Osteoblast (primary cell): ENCODE results near the gene CREG2.

DNA sequence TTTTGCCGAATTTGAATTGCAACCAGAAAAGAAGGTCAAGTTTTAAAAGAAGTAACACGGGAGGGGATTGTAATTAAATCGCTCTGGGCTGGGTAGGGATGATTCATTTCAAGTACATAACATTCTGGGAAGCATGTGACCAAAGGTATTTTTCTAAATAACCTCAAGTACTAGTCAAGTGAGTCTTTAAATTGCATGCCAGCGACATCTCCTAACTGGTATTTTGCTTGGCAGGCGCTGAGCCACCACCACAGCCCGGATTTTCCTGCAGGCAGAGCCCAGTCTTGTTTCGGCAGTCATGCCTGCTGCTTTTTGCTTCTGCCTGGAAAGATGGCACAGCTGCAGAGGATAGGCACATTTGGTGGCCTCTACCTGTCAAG lies 33.7 kb upstream of the NPAS2 start:
- CAGE, long polyA plus RNA = no peak
- RRBS = no CpG with 5 or more reads among the region's 7 CpGs

DNA sequence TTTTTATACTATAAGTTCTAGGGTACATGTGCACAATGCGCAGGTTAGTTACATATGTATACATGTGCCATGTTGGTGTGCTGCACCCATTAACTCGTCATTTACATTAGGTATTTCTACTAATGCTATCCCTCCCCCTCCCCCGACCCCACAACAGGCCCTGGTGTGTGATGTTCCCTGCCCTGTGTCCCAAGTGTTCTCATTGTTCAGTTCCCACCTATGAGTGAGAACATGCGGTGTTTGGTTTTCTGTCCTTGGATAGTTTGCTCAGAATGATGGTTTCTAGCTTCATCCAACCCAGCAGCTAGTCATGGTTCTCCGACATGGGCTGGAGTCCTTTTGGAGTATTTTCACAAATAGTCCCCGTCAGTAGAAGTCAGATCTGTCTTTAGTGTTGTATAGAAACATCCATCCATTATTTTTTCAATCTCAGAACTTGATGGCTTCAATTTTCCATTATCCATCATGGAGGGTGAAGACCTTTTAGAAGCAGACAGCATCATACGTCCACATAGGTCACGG lies 10.5 kb downstream of the NPAS2 start:
- CAGE, long polyA plus RNA = no peak
- RRBS = no CpG with 5 or more reads among the region's 8 CpGs

GRCh38 chr2:100860414-100861023 lies 40.6 kb downstream of the NPAS2 start:
- CAGE, long polyA plus RNA = no peak
- RRBS = no CpG with 5 or more reads among the region's 4 CpGs

GRCh38 chr2:100876512-100876940 lies 56.6 kb downstream of the NPAS2 start:
- CAGE, long polyA plus RNA = no peak
- RRBS = no CpG with 5 or more reads among the region's 6 CpGs

GRCh38 chr2:100883328-100883558 lies 63.3 kb downstream of the NPAS2 start:
- CAGE, long polyA plus RNA = no peak
- RRBS = no CpG with 5 or more reads among the region's 2 CpGs

DNA sequence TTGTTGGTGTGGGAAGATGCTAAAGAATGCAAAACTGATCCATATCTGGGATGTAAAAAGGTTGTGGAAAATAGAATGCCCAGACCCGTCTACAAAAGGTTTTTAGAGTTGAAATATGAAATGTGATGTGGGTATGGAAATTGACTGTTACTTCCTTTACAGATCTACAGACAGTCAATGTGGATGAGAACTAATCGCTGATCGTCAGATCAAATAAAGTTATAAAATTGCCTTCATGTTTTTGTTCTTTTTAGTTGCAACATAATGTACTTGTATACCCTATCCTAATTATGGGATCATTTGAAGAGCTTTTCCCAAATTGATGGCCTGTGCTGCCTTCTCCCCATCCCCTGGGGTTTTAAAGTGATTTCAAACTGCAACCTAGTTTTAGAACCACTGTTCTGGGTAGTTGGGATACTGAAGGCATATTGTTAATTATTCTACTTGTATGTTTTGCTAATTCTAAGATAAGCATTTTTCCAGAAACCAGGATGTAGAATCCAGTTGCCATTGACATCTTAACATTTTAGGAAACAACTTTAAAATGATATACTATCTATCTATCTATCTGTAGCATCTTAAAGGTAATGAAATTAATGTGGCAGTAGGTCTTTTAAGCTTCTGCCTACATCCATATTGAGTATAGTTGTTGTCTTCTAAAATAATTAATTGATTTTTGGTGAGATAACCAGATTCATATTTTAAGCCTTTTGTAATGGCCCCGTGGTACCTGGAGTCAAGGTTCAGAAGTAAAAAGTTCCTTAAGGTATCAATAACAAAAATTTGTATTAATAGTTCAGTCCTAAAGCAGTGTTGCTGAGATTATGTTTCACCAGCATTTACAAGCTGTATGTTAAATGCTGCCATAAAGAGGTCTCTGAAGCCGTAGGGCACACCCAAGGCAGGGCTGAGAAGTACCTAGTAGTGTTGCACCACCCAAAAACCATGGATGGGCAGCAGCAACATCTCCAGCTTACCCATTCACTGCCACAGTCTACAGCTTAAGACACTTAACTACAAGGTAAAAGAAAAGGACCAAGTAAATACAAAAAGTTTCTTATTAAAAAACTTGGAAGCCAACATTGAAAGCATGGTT lies 4.4 kb downstream of the RPL31 start:
- CAGE, long polyA plus RNA = no peak
- RRBS = no CpG with 5 or more reads among the region's 5 CpGs

GRCh38 chr2:101086416-101086746 lies 64.8 kb downstream of the TBC1D8 start:
- CAGE, long polyA plus RNA = no peak
- RRBS = no CpG with 5 or more reads among the region's 1 CpG

DNA sequence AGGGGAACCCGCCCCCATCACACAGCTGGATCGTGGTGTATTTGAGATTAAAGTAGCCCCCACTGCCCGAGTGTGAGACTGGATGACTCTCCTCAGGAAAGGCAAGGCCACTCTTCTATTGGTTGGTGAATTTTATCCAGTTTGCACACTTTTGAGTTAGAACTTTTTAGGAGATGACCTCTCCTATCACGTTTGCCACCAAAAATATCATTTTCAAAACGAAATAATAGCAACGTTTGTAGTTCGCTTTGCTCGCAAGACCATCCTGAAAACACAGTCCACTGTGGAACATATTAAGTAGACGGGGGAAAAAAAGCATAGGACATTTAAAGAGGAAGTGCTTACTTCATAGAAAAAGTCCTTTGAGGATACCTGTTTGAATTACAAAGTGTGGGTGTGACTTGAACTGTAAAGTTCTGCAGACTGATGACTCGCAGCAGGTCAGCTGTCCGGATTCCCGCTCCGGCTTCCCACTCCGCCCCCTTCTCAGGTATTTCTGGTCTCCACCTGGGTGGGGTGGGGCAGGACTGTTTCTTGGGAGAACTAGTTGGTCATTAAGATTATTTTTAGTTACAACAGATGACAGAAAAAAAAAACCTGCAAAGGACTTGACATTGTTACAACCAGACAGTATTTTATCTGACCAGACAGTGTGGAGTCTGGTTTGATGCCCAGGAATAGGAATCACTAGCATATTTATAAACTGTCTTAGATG lies 13.2 kb downstream of the CNOT11 start:
- CAGE, long polyA plus RNA = no peak
- RRBS = no CpG with 5 or more reads among the region's 14 CpGs

DNA sequence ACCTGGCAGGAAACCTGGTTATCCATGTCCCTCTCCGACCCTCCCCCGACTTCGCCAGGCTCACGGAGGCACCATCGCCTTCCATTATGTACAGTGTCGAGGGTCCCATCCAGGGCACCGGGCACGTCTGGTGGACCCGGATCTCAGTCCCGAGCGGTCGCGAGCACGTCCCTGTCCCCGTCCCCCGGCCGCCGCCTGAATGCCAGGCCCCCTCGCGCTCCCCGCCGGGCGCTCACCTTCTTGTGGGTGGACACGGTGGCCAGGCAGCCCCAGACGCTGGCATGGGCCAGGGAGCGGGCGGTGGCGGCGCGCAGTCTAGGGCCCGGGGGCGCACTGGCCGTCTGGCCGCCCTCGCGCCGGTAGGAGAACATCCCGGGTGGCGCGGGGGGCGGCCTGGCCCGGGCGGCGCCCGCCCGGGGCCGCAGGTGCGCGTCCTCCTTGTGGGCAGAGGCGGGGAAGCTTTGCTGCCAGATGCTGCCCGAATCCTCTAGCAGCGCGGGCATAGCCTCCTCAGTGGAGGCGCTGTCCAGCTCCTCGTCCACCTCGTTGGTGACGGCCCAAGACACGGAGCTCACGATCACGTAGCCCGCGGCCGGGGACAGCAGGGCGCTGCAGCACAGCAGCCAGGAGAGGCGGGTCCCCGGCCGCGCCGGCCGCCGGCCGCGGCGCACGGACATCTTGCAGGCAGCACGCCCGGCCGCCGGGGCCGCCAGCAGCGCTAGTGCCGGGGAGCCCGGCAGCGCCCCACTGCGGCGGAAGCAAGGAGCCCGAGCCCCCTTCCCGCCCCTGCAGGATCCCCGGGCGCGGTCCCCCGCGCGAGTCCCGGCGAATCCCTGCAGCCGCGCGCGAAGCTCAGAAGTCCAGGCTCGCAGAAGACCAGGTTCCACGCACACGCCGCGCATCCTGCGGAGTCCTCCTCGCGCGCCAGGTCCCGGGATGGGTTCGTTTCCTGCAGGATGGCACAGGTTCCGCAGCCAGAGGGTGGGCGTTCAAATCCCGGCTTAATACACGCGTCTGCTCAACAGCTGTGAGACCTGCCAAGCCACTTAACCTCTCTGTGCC lies at the start of gene CREG2:
TSS of gene CREG2 (minus strand) at position 723 of the 1,062 bp plus-strand sequence.
- CAGE, long polyA plus RNA = no peak
- RRBS = 2% methylated on average over 54 of the region's 116 CpGs

DNA sequence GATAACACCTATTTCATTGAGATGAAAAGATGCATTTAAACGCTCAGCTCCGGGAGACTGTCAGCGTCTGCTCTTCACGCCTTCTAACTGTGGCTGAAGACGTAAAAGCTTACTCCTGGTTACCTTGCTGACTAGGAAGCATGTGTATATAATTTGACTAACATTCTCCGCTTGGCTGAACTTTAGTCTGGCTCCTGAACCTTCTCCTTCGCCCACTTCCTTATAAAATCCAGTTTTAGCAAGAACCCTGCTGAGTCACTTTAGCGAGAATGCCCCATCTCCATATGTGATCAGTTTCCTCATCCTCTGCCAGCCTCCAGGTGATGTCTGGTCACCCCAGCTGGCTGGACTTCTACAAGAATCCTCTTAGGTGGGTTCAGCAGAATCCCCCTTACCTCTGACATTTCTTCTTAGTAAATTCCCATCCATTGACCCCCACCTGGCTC lies 12.8 kb upstream of the CREG2 start:
- CAGE, long polyA plus RNA = no peak
- RRBS = no CpG with 5 or more reads among the region's 8 CpGs

- CAGE, long polyA plus RNA = no peak
- RRBS = no CpG with 5 or more reads among the region's 16 CpGs
Observed at GRCh38 chr2:101697121-101697293, 500 bp upstream of the MAP4K4 start.

DNA sequence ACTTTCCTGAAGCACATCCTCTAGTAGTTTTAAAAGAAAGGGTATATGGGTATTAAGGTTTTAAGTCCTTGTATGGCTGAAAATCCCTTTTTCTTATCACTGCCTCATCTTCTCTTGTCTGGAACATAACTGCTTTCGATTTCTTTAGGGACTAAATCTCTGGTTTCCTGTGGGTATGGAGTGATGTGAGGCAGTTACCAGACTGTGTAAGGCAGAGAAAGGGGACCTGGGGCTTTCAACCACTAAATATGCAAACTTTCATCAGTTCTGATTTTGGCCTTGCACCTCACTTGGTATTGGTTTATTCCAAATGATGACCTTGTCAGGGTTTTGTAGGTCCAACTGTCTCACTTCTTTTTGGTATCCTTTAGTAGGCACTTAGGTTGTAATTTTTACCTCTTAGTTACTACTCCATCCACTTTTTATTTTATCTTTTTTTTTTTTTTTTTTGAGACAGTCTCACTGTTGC lies 9.3 kb downstream of the MAP4K4 start:
- CAGE, long polyA plus RNA = no peak
- RRBS = no CpG with 5 or more reads among the region's 1 CpG

- CAGE, long polyA plus RNA = no peak
- RRBS = no CpG with 5 or more reads among the region's 4 CpGs
Observed at GRCh38 chr2:101834180-101834664, 136.7 kb downstream of the MAP4K4 start.

DNA sequence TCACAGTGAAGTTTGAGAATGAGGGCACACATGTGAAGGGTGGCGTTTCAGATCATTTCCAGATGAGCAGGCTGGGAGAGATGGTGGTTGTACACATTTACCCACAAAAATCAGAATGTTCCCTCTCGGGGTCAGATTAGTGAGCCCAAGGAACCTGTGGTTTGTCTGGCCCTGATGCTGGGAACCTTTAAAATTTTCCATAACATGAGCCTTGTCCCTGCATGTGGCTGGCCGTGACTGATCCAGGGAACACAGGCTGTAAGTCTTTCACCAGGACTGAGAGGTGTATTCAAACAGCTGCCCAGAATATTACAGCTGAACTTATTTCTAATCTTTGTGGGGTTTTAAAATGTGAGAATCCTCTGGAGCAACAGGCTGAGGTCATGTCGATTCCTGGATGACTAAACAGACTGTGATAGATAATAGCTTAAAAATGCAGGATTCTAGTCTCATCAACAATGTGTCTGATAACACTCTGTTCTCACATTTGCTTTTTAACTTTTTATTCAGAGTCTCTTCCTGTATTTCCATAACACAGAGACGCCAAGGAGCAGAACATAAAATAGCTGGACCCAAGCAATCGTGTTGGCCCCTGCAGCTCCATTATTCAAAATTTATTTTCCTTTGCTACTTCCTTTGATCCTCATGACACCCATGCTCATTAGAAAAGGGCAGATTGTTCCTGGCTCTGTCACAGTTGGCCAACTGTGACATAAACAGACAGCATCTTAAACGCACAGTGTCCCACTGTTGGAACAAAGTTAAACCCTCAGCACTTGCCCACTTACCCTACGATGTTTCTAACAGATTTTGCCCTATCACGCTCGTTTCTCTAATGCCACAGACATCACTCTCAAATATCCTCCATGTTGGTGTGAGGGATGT lies 35.7 kb downstream of the IL1R2 start:
- CAGE, long polyA plus RNA = no peak
- RRBS = no CpG with 5 or more reads among the region's 10 CpGs

DNA sequence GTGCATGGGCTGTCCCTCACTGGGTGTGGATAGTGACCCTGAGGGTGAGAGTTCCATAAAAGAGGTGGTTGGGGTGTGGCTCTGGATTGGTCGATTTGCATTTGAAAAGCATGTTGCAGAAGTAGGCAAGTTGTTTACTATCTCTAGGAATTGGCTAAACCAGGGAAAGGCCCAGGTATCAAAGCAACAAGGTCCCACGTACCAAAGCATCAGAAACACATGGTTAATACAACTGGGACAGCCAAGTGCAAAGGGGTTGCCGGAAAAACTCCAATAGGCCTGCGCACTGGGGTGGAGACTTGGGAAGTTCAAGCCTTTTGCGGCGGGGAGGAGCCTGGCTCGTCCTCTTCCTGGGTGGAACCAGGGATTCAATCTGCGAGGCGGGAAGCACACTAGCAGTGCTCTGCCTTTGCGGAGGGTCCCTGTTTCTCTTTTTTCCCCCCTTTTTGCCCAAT lies 43.2 kb downstream of the IL1R2 start:
- CAGE, long polyA plus RNA = no peak
- RRBS = no CpG with 5 or more reads among the region's 10 CpGs

DNA sequence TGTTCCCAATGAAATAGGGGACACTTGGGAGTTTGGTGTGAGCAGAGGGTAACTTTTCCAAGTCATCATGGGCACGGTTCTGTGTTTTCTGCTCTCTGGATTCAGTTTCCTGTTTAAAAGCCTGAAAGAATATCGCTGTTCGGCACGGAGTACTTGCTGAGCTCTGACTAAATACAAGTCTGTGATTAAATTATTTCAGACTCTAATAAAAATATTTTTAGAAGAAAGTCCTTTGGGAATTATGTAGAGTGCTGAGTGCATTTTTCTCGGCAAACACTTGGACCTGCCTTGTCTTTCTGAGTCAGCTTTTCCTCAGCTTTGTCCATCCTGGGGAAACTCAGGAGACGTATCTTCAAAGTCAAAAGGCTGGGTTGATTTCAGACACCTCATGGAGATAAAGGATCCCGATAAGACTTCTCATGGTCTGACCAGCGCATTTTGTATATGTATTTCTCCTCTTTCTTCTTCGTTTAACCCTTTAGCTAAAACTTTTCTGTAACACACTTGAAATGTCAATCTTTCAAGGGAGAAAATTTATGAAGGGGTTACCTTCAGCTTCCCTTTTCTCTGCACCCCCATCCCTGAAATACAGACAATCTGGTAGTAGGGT lies 46.0 kb downstream of the IL1R2 start:
- CAGE, long polyA plus RNA = no peak
- RRBS = no CpG with 5 or more reads among the region's 9 CpGs

GRCh38 chr2:102104208-102104974 lies 38.2 kb upstream of the IL1R1 start:
- CAGE, long polyA plus RNA = no peak
- RRBS = no CpG with 5 or more reads among the region's 16 CpGs

GRCh38 chr2:105125444-105125926 lies 87.6 kb downstream of the MRPS9 start:
- CAGE, long polyA plus RNA = no peak
- RRBS = no CpG with 5 or more reads among the region's 4 CpGs

DNA sequence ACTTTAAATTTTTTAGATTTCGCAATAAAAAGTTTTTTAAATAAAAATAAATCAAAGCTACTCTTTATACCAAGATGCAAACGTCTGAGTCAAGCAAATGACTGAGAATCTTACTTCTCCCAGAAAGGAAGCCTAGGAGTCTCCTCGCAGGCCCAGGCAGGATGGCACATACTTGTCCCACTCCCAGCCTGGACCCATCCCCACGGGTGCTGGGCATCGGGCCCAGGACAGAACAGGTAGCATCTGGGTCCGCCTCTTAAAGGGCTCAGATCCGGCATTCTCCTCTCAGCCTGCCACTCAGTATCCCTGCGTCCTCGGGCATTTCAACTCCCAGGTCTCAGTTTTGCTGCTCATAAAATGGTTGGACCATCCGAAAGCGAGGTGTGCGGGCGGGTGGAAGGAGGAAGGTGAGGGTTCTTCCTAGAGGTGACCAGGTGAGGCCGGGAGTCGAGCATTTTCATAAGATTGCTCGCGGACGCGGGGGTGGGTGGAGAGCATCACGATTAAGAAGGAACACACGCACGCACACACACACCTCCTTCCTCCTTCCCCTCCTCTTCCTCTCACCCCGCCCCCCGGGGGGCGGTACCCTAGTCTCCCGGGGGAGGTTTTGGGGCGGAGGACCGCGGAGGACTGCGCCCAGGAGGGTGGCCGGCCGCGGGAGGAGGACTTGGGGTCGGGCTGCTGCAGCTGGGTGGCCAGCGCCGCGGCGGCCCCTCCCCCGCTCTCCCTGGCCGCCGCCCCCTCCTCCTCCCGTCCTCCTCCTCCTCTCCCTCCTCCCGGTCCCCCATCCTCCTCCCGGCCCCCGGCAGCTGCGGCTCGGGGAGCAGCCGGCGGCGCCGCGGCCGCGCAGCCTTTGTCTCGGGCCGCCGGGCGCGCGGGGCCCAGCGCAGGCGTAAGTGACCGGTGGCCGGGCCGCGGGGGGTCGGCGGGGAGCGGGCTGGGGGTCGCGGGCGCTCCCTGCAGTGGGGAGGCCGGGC lies 98.0 kb upstream of the GPR45 start:
- CAGE, long polyA plus RNA = no peak
- RRBS = 3% methylated on average over 26 of the region's 73 CpGs

GRCh38 chr2:105380835-105381424 lies 17.9 kb downstream of the FHL2 start:
- CAGE, long polyA plus RNA = no peak
- RRBS = no CpG with 5 or more reads among the region's 10 CpGs